B cell (primary cell): ENCODE results near the genes ZRANB2 and FPGT.

DNA sequence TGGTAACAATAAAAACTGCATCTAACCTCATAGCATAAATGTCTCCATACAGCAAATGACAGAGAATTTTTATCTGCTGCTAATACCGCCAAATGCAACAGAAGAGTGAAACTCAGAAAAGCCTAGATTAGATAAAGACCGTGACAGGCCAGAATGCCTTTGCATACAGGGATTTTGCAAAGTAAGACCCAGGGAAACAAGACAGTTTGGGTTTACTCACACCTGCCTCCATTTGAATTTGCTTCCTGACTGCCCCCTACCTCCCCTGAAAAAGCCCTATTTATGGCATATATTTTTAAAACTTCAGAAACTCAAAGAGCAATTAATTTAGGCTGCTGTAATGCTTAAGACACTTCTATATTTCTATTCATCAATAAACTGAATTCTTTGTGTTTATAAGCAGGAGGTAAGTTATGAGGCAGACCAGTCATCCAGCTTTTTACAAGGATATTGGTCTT lies 58.4 kb downstream of the GADD45A start:
- PRO-cap: no peak
- CAGE, long polyA plus RNA: no peak

- PRO-cap: no peak
- CAGE, long polyA plus RNA: no peak
Observed at GRCh38 chr1:67749360-67750136, 64.5 kb downstream of the GADD45A start.

DNA sequence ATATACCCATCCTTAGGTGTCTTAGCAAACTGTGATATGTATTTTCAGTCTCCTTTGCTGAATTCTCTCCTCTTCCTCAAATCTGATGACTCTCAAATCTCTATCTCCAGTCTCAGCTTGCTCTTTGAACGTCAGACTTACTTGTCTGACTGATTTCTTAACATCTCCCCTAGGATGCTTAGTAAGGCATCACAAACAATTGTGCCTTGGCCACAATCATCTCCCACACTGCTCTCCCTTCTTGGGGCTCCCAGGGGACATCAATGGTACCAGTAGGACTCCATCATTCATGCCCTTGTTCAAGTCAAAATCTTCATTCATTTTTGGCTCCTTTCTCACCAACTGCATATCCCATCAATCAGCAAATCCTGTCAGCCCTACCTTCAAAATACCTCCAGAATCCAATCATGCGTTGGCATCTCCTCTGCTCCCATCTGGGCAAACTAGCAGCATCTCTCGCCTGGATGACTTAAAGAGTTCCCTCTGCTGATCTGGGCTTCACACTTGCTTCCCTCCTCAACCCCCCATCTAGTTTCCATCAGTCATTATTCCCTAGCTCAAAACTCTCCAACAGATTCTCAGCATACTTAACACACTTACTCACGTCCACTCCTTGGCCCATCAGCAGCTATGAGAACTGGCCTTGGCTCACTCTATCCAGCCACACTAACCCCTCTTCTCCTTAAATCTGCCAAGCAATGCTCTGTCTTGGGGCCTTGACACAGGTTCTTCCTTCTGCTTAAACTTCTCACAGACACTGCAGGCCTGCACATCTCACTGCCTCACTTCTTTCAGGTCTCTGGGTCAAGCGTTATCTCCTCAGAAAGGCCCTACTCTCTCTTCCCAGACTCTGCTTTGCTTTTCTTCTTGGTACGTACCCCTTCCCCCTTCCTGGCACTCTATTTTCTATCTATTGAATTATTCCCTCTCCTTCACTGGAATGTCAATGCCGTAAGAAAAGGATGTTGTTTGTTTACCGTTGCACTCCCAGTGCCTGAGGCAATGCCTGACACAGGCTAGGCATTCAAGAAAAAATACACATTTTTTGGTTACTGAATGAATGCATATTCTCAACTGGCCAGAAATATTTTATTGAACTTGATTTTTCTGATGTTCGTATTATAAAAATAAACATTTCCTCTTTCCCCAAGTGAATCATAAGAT lies 41.6 kb downstream of the GNG12 start:
- PRO-cap: no peak
- CAGE, long polyA plus RNA: no peak

DNA sequence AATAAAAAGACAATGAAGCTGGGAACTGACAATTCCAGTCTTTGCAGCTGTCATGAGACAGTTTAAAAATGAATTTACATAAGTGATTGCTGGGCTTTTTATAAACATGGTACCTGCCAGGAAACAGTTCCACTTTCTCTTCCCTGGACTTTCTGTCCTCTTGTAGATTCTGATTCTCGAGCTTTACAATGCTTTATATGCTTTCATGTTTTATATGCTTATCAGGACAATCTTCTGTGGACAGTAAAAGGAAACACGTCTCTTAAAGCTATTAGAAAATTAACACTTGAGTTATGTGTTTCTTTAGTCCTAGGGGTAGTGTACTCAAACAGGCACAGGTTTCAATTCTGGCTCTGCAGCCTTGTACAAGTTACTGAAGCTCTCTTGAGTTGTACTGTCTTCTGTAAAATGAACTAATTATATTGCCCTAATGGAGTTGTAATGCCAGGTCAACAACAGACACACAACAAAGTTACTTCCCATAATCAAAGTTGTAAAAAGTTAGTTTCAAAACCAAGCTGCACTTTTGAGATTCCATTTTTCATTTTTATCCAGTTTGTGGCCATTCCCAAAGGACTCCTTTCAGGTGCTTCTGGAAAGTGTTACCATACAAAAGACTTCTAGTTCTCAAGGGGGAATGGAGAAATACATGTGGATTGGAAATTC lies 18.7 kb downstream of the GNG12 start:
- PRO-cap: no peak
- CAGE, long polyA plus RNA: no peak

- PRO-cap: no peak
- CAGE, long polyA plus RNA: no peak
Observed at GRCh38 chr1:68115842-68116702, 65.6 kb upstream of the DIRAS3 start.

DNA sequence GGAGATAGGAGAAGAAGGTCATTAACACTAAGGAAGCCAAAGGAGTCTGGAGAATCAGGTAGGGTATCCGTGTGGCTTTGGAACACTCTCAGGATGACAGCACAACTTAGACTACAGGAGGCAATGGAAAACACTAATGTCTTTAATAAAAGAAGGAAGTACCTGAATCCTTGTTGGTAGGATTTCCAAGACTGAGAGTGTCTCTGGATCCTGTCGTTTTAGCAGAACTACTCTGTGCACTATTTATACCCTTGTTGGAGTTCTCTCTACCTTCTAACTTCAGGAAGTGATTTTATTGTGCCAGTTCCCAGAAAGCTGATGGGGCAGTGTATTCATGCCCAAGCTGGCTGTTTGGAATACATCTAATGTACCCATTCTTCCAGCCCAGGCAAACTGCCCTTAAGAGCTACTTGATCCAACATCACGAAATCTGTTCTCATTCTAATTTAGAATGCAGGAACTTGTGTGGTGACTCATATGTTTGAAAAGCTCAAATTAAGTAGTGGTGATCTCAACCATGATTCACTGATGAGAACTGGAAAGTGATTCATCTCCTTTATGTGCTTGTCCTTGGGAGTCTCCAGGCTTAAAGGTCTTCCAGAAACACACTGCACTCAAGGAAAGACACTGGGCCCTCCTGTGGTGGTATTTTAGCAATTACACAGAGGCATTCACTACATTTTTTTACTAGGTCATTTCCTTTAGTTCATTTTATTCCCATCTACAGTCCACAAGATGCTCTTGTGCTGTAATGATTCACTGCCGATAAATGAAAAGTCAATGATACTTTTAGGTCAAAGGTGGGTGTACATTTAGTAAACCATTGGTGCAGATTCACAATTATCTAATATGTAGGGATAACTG lies 65.5 kb downstream of the RPE65 start:
- PRO-cap: no peak
- CAGE, long polyA plus RNA: no peak

DNA sequence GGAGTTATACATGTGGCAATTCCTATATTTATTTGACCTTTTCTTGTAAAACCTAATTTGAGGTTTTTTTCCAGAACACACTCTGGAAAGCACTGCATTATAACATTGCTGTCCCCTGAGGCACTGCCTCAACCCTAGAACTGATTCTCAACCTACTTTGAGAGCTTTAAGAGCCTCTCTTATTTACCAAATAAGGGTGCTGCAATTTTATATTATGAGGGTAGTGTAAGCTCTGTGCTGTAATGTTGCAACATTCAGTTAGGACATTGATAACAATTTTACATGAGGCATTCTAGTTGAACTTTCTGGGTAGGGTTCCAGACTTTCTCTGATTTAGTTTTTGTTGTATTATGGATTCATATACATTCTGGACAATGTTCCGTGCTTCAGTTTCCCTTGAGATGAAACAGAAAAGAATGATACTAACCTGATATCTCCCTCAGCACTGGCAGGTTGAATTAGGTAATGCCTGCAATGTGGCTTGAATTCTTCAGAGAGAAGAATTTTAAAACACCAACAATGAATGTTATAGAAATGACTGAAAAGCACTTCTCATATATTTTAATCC lies 302.3 kb upstream of the DEPDC1 start:
- PRO-cap: no peak
- CAGE, long polyA plus RNA: no peak

GRCh38 chr1:69569235-69570087 lies 1.7 kb downstream of the LRRC7 start:
- PRO-cap: no peak
- CAGE, long polyA plus RNA: no peak

DNA sequence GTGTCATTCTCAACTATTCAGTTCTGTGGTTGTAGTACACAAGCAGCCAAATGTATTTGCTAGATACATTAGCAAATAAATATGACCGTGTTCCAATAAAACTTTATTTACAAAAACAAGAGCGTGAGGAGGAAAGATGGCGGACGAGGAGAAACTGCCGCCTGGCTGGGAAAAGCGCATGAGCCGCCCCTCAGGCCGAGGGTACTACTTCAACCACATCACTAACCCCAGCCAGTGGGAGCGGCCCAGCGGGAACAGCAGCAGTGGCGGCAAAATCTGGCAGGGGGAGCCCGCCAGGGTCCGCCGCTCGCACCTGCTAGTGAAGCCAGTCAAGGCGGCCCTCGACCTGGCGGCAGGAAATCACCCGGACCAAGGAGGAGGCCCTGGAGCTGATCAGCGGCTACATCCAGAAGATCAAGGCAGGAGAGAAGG lies 286.1 kb downstream of the LRRC40 start:
- PRO-cap: no peak
- CAGE, long polyA plus RNA: no peak

DNA sequence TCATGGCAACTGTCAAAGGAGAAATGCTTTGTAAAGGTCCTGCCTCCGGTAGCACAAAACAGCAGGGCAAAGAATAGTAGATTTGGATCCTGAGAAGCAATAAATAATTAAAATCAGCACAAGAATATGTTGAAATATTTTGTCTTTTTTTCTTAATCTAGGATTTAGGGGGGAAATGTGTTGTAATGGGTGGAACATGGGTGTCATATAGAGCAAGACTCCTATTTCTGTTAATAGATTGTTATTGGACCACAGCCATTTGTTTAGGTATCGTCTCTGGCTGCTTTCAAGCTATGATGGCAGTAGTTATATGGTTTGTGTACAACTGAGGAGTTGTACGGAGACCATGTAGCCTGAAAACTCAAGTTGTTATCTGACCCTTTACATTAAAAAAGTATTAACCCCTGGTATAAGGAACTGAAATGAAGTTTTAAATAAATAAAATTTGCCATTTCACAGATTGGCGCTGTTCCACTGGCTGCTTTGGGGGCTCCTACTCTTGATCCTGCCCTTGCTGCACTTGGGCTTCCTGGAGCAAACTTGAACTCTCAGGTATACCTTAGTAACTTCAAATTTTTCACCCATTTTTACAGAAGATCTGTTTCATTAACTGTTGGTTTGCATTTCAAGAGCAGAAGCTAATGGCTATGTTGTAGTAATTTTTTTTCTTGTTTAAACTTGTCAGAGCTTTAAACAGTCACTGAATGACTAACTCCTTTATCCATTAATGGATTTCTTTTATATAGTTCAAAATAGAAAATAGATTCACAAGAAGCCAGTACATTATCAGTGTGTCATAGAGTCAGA lies 13.3 kb downstream of the SRSF11 start:
- PRO-cap: no peak
- CAGE, long polyA plus RNA: no peak

DNA sequence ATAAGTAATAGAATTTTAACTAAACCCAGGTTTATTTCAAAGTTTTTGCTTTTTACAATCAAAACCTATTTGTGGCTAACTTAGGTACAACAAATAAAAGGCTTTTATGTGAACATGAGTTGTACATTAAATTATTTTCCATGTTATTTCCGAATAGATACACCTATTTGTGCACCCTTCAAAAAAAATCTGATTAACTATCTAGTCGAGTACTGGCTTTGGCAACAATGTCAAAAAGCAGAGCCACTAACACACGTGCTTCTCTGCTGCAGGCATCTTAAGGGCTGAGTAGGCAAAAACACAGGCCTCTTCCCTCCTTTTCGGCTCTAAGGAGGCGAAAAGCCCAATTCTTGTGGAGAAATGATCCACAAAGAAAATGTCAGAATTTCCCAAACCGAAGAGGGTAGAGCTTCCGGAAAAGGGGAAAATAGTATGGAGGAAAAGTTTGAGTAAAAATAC lies 774 bp downstream of the ZRANB2 start:
- PRO-cap: unidirectional peak, plus-strand start at position 260 of the sequence
- CAGE, long polyA plus RNA: no peak

DNA sequence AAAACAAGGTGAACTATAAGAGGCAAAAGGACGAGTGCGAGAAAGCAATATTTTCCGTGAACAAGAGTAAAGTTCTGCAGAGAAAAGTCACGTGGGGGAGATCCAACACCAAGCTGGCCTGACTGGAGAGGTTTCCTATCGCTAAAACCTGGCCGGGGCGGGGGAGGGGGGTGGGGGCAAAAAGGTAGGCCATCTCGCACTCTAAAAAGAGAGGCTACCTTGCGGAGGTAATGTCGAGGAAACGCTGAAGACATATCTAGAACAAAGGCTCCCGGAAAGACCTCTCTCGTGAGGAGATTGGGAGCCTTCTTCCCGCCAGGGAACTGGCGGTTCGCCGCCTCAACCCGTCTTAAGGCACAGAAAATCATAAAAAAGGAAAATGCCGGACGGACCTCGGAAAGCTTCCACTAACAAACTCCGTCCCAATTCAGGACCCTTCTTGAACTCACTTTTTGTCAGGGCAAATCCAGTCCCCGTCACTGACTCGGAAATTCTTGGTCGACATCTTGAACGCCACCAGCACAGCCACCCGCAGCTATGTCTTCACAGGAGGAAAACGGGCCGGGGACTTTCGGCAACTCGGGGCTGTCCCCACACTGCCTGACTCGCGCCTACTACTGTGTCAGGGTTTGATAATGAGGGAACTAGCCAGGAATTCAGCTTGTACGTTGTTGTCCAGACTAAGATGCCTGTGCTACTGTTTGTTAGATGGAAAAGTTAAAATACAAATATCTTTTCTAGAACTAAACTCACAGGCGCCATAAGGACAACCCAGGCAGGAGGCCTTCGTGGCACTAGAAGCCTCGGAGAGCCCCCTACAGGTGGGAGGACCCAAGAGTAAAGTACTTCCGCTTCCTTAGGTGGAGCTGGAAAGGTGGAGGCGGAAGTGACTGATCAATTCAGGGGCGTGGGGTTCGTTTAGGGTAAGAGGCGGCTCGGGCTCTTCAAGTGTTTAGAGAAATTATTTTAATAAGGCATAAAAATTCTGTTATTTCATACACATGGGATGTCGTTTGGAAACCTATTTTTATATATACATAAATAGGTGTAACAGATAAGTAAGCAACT lies at the start of gene ZRANB2:
Gene ZRANB2 (minus strand): TSS at position 545 of the 1,068 bp plus-strand sequence.
- PRO-cap: bidirectional peak, plus-strand start at position 897 of the sequence, minus-strand start at position 539 of the sequence
- CAGE, long polyA plus RNA: start-site peak on the minus strand centred at position 533 of the sequence, 31 bp wide, 426 and 184 reads in 2 replicates

- PRO-cap: no peak
- CAGE, long polyA plus RNA: no peak
Observed at GRCh38 chr1:72006756-72006963, 275.7 kb downstream of the NEGR1 start.

DNA sequence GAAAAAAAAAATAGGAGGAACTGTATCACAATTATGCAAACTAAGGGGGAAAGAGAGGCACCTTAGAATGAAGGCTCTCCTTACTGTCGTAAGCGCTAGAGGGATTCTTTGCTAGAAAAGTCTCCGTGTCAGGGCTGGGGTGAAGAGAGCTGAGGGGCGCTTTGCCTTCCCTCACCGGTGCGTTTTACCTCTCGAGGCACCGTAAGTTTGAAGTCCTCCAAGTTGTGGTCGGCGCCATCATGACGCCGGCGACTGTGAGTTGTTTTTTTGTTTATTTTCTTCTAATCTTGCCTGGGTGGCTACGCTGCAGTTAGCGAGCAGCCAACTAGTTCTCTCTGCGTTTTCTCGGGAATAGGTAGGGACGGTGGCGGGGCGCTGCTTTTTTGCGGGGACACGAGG lies 812 bp upstream of the NEGR1 start:
- PRO-cap: no peak
- CAGE, long polyA plus RNA: no peak

GRCh38 chr1:72283551-72284361 lies 1.4 kb upstream of the NEGR1 start:
- PRO-cap: unidirectional peak, minus-strand start at chr1:72283696
- CAGE, long polyA plus RNA: no peak

- PRO-cap: no peak
- CAGE, long polyA plus RNA: no peak
Observed at GRCh38 chr1:72284362-72285582, 2.4 kb upstream of the NEGR1 start.

- PRO-cap: no peak
- CAGE, long polyA plus RNA: no peak
Observed at GRCh38 chr1:72807126-72807562, 524.8 kb upstream of the NEGR1 start.

GRCh38 chr1:74197695-74198816 lies at the start of gene FPGT:
TSS of gene FPGT (plus strand) at chr1:74198242.
- PRO-cap: unidirectional peak, plus-strand start at chr1:74197795; bidirectional peak, plus-strand start at chr1:74198244, minus-strand start at chr1:74198106
- CAGE, long polyA plus RNA: start-site peak on the plus strand at chr1:74198261-74198351, 89 and 241 reads in 2 replicates

- PRO-cap: no peak
- CAGE, long polyA plus RNA: no peak
Observed at GRCh38 chr1:74522135-74522559, 9.7 kb upstream of the LRRC53 start.

- PRO-cap: no peak
- CAGE, long polyA plus RNA: no peak
Observed at GRCh38 chr1:74594221-74594591, 79.4 kb downstream of the ERICH3 start.